ENCODE data around the genes C9orf152 and ECPAS.

DNA sequence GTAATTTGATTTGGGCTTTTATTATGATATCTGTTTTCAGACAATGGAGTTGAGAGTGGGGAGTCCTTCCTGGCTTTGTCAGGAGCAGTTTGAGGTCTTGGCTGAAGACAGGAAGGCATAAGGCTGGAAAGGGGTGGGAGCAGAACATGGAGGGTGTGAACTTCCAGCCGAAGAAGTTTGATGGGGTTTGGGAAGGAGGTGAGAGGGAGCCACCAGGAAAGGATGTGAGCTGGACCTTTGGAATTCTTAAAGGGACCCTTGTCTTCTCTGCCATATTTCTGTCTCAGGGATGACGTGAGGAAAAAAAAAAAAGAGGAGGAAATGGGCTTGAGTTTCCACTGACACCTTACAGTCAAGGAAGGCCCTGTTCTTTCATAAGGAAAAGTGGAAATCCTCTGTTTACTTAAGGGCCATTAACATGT, 132.0 kb downstream of the PALM2AKAP2 start:
- PRO-cap, 2 experiments = no peak in any of the 2 experiments

- PRO-cap, 2 experiments = no peak in any of the 2 experiments
Measured at GRCh38 chr9:110015729-110016339, 192.1 kb downstream of the C9orf152 start.

GRCh38 chr9:110099191-110099792, 108.7 kb downstream of the C9orf152 start:
- PRO-cap, 2 experiments = no peak in any of the 2 experiments

DNA sequence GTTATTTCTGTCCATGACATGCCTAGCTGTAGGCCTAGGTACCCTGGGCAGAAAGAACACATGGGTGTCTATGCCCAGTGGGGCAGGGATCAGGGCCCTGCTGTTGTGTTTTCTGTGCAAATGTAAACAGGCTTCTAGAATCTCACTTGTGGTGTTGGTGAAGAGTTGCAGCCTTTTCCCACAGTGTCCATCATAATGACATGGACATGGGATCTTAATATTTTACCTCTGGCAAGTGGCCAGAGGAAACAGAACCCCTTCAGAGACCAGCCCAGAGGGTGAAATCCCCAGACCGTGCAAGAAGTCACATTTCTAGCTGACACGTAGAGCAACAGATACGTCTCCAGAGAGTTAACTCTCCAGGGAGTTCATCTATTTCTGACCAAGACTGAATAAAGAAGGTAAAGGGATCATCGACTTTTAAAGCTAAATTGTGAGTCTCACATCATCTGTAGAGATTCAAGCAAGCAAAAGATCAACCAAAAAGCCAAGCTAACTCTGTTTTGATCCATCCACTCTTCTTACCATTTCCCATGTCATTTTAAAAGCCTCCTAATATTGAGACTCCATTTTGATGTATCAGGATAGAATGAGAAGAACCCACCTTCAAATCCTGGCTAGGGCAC, 79.0 kb downstream of the C9orf152 start:
- PRO-cap, 2 experiments = no peak in any of the 2 experiments

DNA sequence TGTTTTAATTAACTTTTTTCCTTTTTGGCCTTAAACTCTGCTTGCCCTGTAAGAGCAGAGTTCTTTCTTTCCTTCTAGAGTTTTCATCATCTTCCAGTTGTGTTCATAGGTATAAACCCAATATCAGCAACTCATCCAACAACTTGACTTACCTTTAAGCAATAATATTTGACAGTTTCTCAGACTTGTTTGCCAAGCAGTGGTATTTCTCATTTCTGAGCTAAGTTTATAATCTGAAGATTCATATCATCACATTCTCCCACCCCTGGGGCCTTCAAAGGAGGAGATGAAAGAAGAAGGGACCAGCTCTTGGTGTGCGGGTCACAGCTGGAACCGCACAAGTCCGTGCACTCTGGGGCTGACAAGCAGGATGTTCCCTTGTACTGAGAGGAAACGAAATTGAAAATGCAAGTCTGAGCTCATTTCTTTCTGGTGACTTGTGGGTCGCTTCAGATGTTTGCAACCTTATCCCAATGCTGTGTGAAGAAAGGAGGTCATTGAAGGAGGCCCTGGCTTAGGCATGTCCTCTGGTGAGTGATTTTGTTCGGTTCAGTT, 59.7 kb downstream of the C9orf152 start:
- PRO-cap, 2 experiments = no peak in any of the 2 experiments

DNA sequence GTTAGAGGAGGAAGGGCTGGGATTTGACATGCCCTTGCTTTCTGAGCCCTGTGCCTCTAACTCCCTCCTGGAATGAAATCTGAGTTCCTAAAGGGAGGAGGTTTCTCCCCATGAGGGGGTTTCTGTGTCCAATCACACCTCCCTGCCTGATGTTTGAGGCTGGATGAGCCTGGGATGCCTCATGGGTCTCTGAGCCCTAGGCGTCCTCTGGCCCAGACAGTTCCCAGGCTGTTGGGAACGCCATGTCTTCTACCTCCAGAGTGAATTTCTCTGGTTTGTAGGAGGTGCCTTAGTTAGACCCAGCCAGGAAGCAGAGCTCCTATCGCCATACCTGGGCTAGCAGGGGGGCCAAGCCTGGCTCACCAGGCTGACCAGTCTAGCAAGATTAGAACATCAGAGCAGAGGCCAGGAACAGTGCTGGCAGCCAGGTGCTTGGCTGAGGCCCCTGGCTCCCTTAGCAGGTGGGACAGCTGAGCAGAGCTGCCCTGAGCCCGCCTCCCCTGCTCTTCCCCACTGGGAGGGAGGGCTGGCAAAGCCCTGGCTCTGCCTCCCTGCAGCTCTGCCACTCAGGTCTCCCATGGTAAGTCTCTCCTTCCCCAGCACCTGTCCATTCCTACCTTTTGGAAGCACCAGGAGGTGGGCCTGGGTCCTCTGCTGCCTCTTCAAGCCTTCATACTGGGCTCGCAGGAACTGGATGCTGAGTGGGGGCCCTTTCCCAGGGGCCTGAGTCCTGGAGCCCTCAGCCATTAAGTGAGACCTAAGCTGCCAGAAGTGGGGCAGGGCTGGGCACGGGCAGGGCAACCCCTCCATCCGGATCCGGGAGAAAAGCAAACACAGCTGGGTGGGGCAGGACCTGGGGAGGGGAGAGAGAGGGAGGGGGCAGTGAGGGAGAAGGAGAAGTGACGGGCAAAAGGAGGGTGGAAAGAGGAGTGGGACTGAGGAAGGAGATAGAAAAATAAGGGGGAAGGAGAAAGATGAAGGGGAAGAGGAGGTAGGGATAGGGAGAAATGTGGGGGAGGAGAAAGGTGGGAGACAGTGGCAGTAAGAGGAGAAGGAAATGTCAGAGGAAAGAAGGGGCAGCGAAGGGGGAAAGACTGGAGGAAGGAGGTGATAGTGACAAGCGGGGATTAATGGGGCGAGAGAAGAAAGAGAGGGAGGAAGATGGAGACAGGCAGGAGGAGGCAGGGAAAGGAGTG, 791 bp downstream of the C9orf152 start:
- PRO-cap, 2 experiments = peak in 2 of 2 experiments; most common plus-strand start position 396 of the sequence (in 2); most common minus-strand start position 447 of the sequence (in 2)

DNA sequence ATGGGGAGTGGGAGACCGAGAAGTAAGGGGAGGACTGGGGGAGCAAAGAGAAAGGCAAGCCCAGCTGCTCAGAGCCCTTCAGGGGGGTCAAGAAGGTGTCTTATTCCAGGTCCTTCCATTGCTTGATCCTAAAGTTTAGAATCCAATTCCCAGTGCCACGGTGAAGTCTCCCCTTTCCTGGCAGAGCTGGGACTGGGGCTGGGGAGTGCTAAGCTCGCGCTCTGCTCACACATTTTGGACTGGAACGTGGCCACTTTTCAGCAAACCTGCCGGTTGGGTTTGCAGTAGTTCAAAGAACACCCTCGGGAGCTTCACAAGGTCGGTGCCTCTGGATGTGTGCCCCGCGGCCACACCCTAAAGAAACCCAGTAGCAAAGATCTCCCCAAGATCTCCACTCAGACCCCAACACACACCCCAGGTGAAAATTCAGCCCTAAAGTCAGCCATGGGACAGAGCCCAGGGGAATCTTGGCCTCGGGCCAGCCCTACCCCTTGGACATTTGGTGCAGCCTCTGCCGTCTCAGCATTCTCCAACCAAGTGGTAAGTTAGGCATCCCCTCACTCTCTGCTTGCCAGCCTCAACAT, at the start of gene C9orf152:
C9orf152 (minus strand) TSS at position 194 of the 584 bp plus-strand sequence.
- PRO-cap, 2 experiments = peak in 2 of 2 experiments; most common plus-strand start position 292 of the sequence (in 1); most common minus-strand start position 236 of the sequence (in 2)

DNA sequence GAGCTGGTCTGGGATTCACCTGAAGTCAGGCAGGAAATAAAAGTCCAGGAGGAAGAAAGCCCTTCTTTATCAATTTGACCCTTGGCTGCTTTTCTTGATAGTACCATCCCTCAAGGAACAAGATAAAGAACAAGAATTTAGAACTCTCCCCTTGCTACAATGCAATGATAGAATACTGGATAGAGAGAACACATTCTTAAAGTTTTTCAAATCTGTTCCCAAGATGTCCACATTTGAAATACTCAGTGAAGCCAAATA, 228 bp downstream of the TXNDC8 start:
- PRO-cap, 2 experiments = no peak in any of the 2 experiments

GRCh38 chr9:110392244-110392525, 54.5 kb upstream of the TXNDC8 start:
- PRO-cap, 2 experiments = no peak in any of the 2 experiments

DNA sequence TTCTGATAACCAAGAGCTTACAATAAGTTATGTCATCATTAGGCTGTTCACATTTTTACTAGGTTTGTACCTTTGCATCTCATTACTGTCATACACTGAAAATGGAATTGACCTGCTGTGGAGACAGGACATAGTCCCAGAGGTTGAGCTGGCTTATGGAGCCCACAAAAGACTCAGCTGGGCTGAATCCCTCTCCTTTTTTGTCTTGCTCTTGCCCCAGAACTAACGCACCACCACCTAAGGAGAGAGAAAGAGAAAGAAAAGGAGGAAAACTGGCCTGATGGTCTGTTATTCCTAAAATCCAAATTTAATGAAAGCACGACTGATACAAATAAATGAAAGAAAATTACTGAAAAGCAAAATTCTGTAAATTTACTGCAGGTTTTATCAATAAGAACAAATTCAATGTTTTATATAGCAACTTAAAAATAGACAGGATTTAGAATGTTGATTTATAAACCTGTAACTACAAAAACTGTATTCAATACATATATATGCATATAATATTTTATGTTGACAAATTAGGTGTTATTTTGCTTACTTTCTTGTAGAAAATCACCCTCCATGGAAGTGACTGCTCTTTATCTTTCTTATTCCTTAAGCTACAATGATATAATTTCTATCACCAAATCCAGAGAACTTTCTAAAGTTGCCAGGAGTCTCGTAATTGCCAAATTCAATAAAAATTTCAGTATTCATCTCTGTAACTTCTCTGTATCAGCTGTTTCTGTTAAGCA, 98.8 kb upstream of the TXNDC8 start:
- PRO-cap, 2 experiments = no peak in any of the 2 experiments

GRCh38 chr9:111076709-111076908, 38.3 kb upstream of the LPAR1 start:
- PRO-cap, 2 experiments = no peak in any of the 2 experiments

GRCh38 chr9:111462906-111463614, 21.1 kb downstream of the ECPAS start:
- PRO-cap, 2 experiments = no peak in any of the 2 experiments

DNA sequence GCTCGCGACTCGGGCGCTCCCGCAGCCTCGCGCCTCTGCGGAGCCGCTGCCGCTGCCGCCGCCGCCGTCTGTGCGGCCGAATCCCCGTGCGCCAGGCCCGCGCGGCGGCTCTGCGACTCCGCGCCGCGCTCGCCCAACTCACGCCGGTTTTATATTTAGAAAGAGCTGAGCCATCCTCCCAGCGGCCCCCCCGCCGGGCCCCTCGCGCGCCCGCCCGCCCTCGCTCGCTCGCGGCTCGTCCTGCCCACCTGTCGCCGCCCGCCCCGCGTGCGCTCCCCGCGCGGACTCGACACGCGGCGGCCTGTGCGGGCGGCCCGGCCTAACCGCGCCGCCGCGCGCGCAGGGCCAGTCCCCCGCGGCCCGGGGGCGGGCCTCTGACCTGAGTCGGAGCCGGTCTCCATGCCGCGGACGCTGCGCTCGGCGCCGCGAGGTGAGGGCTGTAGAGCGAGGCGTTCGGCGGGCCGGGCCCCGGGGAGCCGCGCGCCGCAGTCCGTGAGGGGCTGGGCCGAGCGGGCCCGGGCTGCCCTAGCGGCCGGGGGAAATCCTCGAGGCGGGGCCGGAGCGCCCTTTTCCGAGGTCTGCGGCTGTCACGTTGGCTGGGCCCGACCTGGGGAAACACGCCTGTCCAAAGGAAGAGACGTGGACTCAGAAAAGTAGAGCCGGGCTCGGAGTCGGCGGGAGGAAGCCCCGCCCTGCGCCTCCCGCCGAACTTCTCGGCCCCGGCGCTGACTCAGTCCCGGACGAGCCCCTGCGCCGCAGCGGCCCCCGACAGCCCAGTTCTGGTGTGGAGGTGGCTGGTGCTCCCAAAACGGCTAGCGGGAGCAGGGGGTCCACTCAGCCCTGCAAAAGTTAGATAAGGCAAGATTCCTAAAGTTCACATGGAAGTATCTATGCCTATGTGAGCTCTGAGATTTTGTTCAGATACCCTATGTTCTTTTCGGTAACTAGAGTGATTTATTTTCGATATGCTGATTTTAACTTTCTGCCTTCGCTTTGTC, at the start of gene ECPAS:
ECPAS (minus strand) TSS at position 647 of the 998 bp plus-strand sequence.
- PRO-cap, 2 experiments = peak in 2 of 2 experiments; most common plus-strand start position 67 of the sequence (in 1); most common minus-strand start position 715 of the sequence (in 2)

DNA sequence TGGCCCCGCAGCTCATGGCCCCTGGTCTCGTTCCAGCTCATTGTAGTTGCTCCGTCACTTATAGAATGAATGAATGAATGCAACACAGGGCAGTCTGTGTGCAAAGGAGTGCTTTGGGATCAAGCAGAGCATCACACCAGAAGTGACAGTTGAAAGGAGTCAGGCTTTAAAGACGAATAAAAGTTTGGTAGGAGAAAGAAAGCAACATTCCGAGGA, 938 bp downstream of the ZNF483 start:
- PRO-cap, 2 experiments = no peak in any of the 2 experiments

- PRO-cap, 2 experiments = no peak in any of the 2 experiments
Measured at GRCh38 chr9:111598604-111598974, 858 bp downstream of the PTGR1 start.

DNA sequence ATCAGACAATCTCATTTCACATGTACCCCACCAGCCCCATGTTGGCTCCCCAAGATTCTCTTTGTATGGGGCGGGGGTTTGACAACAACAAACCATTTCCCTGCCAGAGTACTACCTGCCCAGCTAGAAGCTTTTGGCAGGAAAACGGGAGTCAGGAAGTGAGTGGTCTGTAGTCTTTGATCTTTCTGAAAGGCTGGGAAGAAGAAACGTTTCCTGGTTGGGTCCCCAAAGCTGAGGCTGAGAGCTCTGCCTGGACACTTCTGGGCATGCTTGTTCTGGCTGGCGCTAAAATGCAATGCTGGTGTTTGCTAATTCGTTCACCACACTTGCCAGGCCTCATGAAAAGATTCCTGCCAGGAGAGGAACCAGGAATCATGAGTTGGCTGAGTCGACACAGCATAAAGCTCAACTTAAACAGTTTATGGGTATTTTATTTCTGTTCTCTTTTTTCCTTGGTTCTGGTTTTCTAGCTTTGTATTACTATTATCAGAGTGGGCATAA, 10.6 kb upstream of the PTGR1 start:
- PRO-cap, 2 experiments = no peak in any of the 2 experiments

- PRO-cap, 2 experiments = no peak in any of the 2 experiments
Measured at GRCh38 chr9:111613363-111613881, 14.0 kb upstream of the PTGR1 start.

DNA sequence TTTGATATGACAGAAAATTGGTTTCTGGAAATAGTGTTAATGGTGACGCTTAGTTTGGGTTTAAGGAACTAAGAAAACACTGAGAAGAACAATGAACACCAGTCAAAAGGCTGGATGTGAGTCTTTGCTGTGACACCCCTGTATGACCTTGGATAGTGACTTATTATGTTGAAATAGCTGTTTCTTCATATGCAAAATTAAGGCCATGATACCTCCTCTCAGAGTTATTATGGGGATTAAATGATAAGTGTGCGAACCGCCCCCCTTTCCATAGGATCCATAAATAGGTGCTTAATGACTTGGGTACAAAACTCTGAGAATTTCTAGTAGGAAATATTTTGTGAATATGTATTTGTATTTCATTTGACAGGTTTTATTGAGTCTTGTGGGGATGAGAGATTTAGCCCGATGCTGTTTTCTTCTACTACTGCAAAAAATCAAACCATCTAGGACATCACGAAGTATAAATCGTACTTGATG, 1.0 kb downstream of the DNAJC25 start:
- PRO-cap, 2 experiments = no peak in any of the 2 experiments

DNA sequence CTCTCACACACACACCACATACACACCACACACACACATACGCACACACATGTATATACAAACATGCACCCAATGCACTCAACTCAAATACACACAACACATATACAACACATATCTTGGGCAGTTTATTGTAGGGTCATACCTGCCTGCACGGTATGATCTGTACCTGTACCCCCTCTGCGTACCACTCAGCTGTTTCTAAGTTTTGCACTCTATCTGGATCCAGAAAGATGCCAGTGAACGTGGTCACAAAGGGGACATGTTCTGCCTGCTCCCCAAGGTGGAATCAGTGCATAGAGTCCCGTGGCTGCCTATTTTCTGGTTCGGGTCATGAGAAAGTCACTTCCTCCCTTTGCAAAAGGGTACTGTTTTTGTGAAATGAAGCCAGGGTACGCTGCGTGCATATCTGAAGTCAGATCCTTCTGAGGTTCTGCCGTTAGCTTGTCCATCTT, 131.8 kb downstream of the UGCG start:
- PRO-cap, 2 experiments = no peak in any of the 2 experiments

GRCh38 chr9:112032069-112032477, 135.5 kb downstream of the UGCG start:
- PRO-cap, 2 experiments = no peak in any of the 2 experiments

All from Colon Carcinoma Metastatic in the Brain (tissue), 2 donors.